HTERT-HM (cell line): ENCODE measurements around a stretch of chr2.

- RRBS: no CpG with 5 or more reads among the region's 2 CpGs
These were observed 212.5 kb downstream of the TRIB2 start for GRCh38 chr2:12929318-12929642.

- RRBS: no CpG with 5 or more reads among the region's 4 CpGs
These were observed 289.6 kb downstream of the TRIB2 start for GRCh38 chr2:13006383-13006671.

- RRBS: no CpG with 5 or more reads among the region's 2 CpGs
These were observed 267.9 kb upstream of the LRATD1 start for GRCh38 chr2:14364686-14364885.

- RRBS: no CpG with 5 or more reads among the region's 16 CpGs
These were observed 419.1 kb downstream of the NBAS start for GRCh38 chr2:15141695-15142799.

DNA sequence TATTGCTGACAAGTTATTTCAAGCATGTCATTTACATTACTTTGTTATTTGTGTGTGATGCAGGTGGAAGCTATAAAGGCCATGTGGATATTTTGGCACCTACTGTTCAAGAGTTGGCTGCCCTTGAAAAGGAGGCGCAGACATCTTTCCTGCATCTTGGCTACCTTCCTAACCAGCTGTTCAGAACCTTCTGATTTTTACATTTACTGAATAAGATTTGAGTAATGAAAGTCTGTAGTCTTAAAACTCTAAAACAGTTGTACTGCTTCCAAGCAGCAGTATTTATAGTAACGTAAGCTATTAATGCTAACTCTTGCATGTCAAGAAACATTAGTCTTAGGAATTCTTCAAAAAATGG lies 39.0 kb downstream of the DDX1 start:
- RRBS: no CpG with 5 or more reads among the region's 2 CpGs

GRCh38 chr2:16617089-16617805 lies 48.4 kb downstream of the CYRIA start:
- RRBS: 24% methylated on average over 2 of the region's 7 CpGs

DNA sequence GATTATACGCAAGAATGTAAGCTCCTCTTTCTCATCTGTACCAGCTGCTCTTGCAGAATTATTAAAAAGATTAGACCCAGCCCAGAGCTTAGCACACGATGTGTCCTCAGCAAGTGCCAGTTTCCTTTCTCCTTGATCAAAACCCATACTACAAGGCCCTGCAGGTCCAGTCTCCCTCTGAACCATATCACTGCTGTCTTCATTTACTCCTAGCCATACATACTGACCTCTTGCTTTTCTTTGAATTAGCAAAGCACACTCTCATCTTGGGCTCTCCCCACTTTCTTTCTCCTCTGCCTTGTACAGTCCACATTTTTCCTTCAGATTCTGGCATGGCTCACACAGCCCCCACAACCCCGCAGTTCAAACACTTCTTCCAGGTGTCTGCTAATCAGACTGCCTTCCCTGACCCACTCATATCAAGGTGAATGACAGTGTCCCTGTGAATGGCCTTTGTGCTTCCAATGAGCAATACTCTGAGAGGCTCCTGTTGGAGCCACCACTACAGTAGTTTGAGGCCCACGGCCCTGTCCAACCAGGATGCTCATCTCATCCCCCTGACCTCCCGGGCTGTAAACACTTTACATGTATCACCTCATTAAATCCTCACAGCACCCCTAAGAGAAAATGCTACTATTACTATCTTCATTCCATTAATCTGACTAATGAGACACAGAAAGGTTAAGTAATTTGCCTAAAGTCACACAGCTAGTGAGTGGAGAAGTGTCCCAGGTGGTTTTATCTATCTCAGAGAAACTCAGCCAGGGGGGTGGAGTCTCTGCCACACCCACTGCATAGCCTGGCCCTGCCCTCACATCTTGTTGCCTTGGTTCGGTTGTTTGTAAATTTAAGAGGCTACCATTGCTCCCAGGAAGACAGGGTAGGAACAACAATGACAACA lies 18.0 kb downstream of the CYRIA start:
- RRBS: no CpG with 5 or more reads among the region's 6 CpGs

DNA sequence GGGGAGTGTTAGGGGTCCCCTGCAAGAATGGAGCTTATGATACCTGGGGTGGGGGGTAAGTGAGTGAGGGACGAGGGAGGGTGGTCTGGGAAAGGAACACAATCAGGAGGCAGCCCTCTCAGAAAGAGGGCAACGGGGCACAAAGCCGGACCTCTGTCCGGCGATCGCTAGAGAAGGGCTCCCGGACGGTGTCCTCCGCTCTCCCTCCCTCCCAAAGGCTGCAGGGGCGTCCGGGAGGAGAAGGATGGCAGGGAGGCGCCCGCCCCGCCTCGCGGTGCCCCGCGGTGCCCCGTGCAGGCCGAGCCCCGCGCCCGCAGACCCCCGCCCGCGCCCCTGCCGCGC lies 246 bp downstream of the CYRIA start:
- RRBS: 24% methylated on average over 5 of the region's 28 CpGs

- RRBS: 2% methylated on average over 35 of the region's 49 CpGs
These were observed 1.6 kb upstream of the VSNL1 start for GRCh38 chr2:17538799-17539449.

DNA sequence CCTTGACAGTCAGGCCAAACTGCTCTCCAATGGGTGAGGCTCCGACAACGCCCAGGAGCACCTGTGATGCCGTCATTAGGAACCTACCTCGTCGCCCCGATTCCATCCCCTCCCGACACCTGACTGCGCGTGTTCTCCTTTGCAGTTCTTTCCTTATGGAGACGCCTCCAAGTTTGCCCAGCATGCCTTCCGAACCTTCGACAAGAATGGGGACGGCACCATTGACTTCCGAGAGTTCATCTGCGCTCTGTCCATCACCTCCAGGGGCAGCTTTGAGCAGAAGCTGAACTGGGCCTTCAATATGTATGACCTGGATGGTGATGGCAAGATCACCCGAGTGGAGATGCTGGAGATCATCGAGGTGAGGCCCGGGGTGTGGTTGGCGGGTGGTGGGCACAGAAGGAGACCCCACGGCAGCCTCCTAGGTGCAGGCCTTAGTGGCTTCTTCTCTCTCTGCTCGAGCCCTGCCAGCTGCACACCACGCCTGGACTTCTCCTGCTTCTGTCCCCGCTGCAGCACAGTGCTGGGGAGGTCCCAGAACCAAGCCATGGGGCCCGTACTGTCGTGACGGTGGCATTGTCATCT lies 104.3 kb downstream of the SMC6 start:
- RRBS: no CpG with 5 or more reads among the region's 26 CpGs

DNA sequence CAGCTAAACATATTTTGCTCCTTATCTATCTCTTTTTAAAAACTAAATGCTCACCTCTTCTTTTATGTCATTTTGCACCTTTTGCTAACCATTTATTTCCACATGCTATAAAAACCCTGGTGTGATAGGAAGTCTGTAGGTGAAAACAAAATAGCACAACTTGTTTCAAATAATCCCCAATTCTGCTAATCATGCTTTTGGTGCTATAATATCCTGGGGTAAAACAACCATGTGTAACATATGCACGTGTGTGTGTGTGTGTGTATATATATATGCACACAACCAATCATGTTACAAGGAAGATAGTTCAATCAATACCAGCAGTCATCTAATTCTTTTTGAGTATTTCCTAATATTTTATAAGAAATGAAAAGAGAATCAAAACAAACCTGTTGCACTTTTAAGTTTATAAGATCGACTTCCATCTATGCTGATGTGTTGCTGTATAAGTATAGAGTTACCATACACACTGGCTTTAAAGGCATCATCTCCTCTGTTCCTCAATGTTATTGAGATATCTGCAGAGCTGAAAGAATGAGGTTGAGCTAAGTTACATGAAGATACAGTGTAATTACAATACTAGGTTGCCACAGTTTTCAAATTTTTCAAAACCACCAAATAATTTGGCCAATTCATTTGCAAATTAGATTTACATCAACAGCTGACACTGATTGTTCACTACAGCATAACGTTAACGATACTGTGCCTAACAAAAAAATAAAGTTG lies 22.1 kb downstream of the SMC6 start:
- RRBS: no CpG with 5 or more reads among the region's 4 CpGs

DNA sequence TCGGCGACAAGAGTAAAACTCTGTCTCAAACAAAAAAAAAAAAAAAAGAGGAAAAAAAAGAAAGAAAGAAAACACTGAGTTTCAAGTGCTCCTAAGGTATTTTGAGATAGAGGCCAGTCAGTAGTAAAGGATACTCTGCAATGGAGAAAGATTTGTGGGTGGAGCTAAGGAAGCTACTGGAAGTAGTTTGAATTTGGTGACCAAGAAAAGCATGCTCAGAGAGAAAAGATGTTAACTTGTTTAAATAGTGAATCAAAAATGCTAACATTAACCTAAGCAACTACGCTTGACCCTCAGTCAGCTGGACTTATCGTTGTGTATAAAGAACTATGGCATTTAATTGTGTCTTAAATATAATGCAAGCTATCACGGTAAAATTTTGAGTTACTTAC lies 2.2 kb downstream of the SMC6 start:
- RRBS: no CpG with 5 or more reads among the region's 5 CpGs

DNA sequence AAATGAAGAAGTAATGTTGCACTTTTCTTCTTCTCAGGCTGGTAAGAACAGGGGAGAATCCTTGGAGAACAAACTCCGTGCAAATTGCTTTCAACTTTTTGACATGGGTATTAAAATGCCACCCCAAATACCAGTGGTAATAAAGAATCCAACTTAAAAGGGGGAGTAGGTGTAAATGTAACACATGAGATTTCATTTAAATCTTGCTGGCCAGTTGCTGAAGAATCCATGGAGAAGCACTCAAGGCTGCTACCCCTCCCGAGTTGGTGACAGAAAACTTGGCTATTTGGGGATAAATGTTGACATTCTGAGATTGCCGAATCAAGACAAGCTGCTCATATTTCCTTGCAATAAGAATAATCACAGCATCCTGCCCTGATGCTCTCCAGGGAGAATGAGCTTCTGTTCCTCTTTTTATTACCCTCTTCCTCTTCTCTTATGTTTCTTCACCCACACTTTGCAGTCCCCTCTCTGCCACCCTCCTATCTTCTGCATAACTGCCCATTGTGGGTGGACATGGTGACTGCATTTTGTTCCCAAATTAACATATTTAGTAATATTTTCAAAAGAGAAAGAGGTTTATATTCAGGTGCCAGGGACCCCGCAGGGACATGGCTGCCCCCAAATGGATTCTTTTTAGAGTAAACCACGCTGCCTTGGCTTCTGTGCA lies 12.0 kb upstream of the MSGN1 start:
- RRBS: no CpG with 5 or more reads among the region's 5 CpGs

GRCh38 chr2:18729787-18730364 lies 140.5 kb upstream of the NT5C1B start:
- RRBS: no CpG with 5 or more reads among the region's 5 CpGs

DNA sequence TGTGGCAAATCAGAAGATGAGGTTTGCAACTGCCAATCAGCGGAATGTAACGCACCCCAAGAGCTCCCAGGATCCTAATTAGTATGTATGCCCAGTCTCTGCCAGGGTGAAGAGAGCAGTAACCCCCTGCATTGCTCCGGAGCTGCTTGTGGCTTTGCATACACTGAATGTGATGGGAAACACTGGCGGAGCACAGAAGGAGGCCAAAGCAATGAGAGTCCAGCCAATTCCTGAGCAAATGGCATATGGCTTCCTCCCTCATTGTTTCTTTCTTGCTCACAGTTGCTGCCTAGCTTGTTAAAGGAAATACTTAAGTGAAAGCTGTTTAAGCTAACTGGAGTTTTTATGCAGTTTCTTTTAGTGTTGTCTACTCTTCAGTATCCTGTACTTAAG lies 343.5 kb upstream of the NT5C1B start:
- RRBS: no CpG with 5 or more reads among the region's 4 CpGs

DNA sequence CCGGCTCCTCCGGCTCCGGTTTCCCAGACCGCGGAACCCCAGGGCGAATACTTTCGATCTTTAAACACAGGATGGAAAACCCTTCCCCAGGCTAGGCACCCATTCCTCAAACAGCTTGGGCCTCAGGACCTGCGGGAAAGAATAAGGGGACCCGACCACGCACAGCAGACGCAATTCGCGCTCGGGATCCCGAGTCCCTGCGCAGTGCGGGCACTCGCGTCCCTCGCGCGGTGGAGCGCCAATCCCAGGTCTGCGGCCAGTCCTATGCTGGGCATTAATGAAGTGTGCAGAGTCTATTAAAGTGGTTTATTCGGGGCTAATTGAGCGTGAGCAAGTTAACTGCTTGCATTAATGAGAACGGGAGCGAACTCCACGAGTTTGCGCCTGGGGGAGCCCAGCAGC lies 1.9 kb downstream of the OSR1 start:
- RRBS: 20% methylated on average over 1 of the region's 30 CpGs

GRCh38 chr2:19361384-19362050 lies 3.1 kb upstream of the OSR1 start:
- RRBS: 50% methylated on average over 24 of the region's 50 CpGs

GRCh38 chr2:20073910-20074540 lies 22.6 kb upstream of the LAPTM4A start:
- RRBS: no CpG with 5 or more reads among the region's 8 CpGs

DNA sequence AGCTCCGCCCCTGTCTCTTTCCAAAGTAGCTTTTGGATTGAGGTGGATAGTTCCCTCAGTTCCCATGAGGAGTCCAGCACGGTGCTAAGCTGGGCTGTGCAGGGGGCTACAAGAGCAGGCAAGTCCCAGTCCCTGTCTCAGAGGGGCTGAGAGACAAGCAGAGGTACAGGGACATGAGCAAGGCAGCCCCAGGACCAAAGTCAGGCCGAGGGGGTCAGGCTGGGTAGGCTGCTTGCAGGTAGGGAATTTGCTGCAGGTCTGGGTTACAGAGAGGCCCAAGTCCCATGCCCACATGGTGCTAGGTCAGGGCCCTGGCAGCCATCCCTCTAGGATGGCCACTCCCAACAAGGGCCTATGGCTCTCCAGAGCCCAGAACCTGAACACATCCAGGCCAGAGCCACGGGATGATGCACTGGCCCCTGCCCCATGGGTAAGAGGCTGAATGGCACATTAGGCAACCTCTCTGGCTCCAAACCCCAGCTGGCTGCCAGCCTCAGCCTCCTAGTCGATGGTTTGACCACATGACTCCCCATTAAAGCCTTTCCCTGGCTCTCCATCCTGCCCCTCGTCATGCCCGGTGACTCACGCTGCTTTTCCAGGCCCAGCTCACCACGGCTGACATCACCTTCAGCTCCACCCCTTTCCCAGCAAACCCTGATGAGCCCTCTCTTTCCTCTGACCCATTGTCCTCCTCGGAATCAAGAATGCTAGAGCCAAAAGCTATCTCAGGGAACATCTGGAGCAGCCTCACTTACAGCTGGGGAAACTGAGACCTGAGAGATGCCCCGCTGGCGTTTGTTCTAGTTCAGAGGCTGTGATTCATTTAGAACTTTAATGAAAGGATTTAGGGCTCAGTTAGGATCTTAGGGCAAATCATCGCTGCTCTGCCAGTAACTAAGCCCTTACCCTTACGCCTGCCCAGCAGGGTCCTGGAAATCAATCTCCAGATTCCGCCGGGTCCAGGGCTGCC lies 83.6 kb downstream of the SDC1 start:
- RRBS: no CpG with 5 or more reads among the region's 16 CpGs